Liver (tissue), 9 donors: ENCODE results near the genes FAM240A and TMIE.

GRCh38 chr3:45950472-45951341 is 7.4 kb downstream of the CXCR6 start:
- PRO-cap, 5 experiments, result no peak in any of the 5 experiments
- RAMPAGE, long total RNA, 2 experiments, result no peak in any of the 2 experiments
- RRBS, result no CpG with 5 or more reads among the region's 6 CpGs

DNA sequence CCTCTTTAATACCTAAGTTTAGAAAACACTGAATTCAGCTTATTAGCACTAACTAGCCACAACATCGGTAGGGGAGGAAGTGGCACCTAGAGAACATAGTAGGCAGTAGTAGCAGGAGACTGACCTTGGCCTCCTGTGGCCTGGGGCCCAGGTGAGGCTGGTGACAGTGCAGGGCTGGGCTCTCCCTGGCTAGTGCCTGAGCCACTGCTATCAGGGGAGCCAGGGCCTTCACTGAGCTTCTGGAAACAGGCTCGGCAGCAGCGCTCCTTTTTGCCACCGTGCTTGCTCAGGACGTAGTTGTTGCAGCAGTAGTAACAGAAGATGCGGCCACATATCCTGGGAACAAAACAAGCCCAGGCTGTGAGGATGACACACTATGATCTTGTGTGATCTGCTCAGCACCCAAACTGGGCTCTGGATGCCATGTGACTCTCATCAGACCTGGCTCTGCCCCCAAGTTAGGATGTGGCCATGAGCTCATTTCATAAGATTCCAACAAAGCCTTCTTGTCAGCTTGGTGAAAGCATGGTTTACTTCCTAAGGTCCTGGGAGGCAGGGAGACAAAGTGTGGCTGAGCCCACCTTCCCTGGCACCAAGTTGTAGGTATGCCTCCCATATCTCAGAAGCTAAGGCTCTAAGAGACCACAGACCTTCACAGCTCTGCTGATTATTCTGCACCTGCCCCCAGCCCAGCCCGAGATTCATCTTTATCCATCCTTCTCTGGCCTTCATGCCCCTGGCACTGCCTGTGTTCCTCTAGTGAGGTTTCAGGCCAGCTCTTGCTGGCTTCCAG is 15.2 kb downstream of the CXCR6 start:
- PRO-cap, 5 experiments, result no peak in any of the 5 experiments
- RAMPAGE, long total RNA, 2 experiments, result no peak in any of the 2 experiments
- RRBS, result no CpG with 5 or more reads among the region's 7 CpGs

DNA sequence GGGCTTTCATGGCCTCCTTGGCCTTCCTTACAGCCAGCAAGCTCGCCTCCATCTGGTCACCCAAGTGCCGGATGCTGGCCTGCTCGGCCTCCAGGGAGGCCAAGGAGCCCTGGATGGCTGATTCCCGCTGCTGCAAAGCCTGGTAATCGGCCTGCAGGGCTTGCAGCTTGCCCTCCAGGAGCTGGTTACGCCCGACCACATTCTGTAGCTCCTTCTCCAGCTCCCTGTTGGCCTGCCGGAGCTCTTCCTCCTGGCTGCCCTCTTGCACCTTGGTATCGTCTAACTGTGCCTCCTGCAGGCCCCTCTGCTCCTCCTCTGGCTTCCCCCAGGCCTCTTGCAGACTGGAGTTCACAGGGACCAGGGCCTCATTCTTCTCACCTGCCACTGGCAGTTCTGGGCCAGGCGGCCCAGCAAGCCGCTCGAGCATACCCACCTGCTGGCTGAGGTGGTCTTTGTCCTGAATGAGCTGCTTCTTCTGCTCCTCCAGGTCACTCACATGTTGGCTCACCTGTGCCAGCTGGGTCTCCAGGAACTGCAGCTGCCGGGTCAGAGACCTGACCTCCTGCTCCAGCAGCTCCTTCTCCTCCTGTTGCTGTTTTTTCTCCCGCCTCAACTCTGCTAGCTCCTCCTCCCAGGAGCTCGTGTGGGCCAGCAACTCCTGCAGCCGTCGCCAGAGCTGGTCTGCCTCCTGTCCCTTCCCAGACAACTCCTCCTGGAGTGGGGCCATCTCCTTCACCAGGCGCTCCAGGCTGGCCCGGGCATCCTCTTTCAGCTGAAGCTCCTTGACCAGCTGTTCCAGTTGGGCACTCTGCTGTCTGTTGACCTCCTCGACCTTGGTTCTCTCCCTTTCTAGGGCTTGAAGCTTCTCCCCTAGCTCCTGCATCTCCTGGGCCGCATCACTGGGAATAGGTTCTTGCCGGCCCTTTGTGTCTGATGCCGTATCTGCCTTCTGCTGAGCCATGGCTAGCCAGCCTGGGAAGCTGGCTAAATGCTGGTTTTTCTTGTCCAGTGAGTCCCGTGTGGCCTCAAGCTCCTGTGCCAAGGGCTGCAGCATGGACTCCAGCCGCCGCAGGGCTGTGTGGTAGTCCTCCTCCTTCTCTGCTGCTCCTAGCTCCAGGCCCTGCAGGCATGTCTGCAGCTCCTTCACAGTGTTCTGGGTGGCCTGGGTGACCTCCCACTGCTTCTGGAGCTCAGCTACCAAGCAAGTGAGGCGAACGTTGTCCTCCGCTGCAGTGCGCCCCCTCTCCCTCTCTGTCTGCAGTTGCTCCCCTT is 24.4 kb downstream of the CXCR6 start:
- PRO-cap, 5 experiments, result no peak in any of the 5 experiments
- RAMPAGE, long total RNA, 2 experiments, result no peak in any of the 2 experiments
- RRBS, result no CpG with 5 or more reads among the region's 30 CpGs

GRCh38 chr3:46095067-46096276 is 68.2 kb upstream of the XCR1 start:
- PRO-cap, 5 experiments, result no peak in any of the 5 experiments
- RAMPAGE, long total RNA, 2 experiments, result no peak in any of the 2 experiments
- RRBS, result no CpG with 5 or more reads among the region's 14 CpGs

GRCh38 chr3:46162852-46163630 is 45.1 kb downstream of the CCR1 start:
- PRO-cap, 5 experiments, result no peak in any of the 5 experiments
- RAMPAGE, long total RNA, 2 experiments, result no peak in any of the 2 experiments
- RRBS, result no CpG with 5 or more reads among the region's 5 CpGs

- PRO-cap, 5 experiments, result no peak in any of the 5 experiments
- RAMPAGE, long total RNA, 2 experiments, result no peak in any of the 2 experiments
- RRBS, result no CpG with 5 or more reads among the region's 4 CpGs
These were observed 1.5 kb downstream of the CCR1 start for GRCh38 chr3:46206638-46207083.

DNA sequence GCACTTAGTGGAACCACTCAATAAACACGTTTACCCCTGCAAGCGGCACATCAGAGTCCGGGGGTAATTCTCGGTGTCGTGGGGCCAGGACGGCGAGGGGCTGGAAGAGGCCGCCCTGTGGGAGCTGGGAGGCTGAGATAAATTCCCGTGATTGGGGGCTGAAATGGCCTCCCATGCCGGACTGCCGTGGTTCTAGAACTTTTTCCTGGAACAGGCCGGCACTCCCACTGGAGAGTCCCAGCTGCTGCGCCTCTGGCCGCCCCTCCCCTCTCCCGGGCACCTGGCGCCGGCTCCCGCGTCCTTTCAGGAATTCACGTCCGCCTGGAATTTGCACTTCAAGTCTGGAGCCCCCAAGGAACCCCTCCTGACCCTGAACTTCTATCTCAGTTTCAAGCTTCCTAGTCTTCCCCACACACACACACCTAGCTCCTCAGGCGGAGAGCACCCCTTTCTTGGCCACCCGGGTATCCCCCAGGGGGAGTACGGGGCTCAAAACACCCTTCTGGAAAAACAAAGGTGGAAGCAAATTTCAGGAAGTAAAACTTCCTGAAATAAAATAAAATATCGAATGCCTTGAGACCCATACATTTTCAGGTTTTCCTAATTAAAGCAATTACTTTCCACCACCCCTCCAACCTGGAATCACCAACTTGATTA is 600 bp upstream of the TDGF1 start:
- PRO-cap, 5 experiments, result no peak in any of the 5 experiments
- RAMPAGE, long total RNA, 2 experiments, result no peak in any of the 2 experiments
- RRBS, result 75% methylated on average over 11 of the region's 25 CpGs

DNA sequence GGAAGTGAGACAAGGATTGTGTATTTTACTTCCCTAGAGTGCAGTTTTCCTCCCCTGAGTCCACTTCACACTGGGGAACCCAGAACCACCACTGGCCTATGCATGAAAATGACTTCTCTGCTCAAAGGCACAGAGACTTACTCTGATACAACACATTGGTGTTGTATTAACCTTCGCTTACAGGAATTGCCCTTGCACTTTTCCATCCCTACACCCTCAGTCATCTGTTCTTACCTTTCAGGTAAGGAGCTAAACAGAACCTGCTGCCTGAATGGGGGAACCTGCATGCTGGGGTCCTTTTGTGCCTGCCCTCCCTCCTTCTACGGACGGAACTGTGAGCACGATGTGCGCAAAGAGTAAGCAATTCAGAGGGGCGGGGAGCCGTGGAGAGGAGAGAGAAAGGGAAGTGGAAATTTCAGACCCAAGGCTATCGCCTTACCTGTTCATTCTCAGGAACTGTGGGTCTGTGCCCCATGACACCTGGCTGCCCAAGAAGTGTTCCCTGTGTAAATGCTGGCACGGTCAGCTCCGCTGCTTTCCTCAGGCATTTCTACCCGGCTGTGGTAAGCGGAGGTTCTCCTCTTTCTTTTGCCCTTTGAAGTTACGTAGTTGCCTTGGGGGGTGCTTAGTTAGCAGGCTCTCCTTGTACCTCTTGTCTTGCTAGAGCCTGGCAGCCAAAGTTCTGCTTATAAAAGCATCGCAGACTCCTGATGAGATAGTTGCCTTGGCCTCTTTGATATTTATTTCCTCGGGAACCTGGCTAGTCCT is 2.1 kb downstream of the TDGF1 start:
- PRO-cap, 5 experiments, result no peak in any of the 5 experiments
- RAMPAGE, long total RNA, 2 experiments, result no peak in any of the 2 experiments
- RRBS, result no CpG with 5 or more reads among the region's 15 CpGs

DNA sequence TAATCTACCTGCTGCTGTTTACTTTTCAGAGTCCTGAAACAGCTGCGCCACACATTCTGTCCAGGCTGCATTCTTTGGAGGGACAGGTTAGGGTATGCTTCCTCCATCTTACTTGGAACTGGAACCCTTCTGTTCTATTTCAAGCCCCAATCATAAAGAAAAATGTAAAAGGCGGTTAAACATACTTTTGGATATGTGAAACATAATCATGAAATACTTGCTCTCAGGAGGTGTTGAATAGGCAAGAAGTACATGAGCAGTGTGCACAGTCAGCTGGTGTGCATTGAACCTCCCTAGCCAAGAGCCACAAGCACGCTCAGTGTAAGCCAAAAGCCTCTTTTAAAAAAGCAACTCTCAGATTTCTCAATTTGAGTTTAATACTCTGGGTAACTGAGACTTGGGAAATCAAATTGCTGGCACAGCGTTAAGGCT is at the start of gene FAM240A:
FAM240A (plus strand) TSS at position 408 of the 432 bp plus-strand sequence.
- PRO-cap, 5 experiments, result no peak in any of the 5 experiments
- RAMPAGE, long total RNA, 2 experiments, result no peak in any of the 2 experiments
- RRBS, result no CpG with 5 or more reads among the region's 4 CpGs

- PRO-cap, 5 experiments, result no peak in any of the 5 experiments
- RAMPAGE, long total RNA, 2 experiments, result no peak in any of the 2 experiments
- RRBS, result no CpG with 5 or more reads among the region's 6 CpGs
These were observed 32.6 kb downstream of the ALS2CL start for GRCh38 chr3:46660766-46661470.

DNA sequence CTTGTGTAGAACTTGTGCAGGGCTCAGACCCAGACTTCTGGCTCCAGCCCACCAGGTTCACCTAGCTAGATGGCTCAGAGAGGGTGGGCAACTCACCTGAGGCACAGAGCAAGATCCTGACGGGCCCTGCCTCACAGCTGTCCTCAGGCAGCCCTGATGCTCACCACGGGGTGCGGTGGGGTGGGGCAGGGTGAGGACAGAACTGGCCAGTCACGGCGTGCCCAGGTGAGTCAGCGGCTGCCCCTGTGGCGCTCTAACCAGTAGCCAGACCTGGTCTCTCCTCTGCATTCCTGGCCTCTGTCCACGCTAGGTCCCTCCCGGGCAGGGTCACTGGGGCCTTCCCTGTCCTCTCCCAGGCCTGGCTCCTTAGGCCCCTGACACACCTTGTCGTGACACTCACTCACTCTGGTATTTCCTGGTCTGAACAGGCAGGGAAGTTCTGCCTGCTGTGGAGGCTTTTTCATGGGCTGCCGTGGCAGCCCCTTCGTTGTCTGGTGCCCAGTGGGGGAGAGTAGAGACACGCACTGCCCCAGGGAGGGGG is 894 bp downstream of the ALS2CL start:
- PRO-cap, 5 experiments, result peak in 1 of 5 experiments; most common plus-strand start position 209 of the sequence (in 1)
- RAMPAGE, long total RNA, 2 experiments, result no peak in any of the 2 experiments
- RRBS, result no CpG with 5 or more reads among the region's 13 CpGs

GRCh38 chr3:46696125-46696647 is 2.7 kb upstream of the ALS2CL start:
- PRO-cap, 5 experiments, result no peak in any of the 5 experiments
- RAMPAGE, long total RNA, 2 experiments, result no peak in any of the 2 experiments
- RRBS, result no CpG with 5 or more reads among the region's 3 CpGs

DNA sequence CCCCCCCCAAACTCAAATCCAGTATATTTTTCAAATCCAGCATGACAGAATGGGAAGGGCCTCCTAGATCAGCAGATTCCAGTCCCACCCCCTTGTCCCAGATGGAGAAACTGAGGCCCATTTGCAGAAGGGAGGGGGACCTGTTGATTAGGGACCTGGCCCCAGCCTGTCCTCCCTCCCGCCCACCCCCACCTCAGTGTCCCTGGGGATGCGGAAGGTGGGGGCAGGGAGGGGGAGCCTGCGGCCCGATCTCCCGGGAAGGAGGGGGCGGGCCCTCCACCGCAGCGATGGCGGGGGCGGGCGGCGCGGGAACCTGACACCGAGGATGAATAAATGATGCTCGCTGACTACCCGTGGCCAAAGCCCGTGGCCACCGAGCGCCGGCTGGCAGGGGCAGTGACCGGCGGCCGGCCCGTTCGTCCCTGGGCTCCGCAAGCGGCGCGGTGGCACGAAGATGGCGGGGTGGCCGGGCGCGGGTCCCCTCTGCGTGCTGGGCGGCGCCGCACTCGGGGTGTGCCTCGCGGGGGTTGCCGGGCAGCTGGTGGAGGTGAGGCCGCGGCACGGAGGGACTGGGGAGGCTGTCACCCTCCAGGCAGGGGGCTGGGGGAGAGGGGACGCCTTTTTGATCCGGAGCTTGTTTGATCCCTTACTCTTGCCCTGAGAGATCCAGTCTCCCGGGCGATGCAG is at the start of gene TMIE:
TMIE (plus strand) TSS at position 359 of the 687 bp plus-strand sequence.
- PRO-cap, 5 experiments, result no peak in any of the 5 experiments
- RAMPAGE, long total RNA, 2 experiments, result no peak in any of the 2 experiments
- RRBS, result 30% methylated on average over 26 of the region's 49 CpGs

- PRO-cap, 5 experiments, result no peak in any of the 5 experiments
- RAMPAGE, long total RNA, 2 experiments, result no peak in any of the 2 experiments
- RRBS, result no CpG with 5 or more reads among the region's 25 CpGs
These were observed 71.3 kb upstream of the PRSS50 start for GRCh38 chr3:46788795-46789446.

DNA sequence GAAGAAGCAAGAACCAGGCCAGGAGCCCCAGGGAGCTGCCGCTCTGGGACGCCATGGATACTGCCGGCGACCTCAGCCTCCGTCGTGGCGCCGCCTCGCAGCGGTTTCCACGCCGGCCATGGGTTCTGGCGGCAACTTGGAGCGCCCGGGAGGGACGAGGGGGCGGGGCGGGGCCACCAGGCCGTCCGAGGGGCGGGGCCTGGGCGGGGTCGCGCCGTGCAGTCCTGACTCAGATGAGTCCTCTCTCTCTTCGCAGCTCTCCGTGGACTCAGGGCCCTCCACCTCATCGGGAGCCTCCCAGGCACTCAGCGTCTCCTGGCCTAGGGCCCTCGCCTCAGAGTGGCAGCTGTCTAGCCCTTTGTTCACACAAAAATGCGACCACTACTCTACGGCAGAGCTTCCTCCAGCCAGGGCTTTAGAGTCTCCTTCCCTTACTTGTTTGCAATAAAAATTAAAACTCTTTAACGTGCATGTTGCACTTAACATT is 50.8 kb downstream of the MYL3 start:
- PRO-cap, 5 experiments, result peak in 4 of 5 experiments; most common plus-strand start position 253 of the sequence (in 1); most common minus-strand start position 127 of the sequence (in 3)
- RAMPAGE, long total RNA, 2 experiments, result no peak in any of the 2 experiments
- RRBS, result 4% methylated on average over 12 of the region's 33 CpGs

- PRO-cap, 5 experiments, result no peak in any of the 5 experiments
- RAMPAGE, long total RNA, 2 experiments, result no peak in any of the 2 experiments
- RRBS, result 18% methylated on average over 3 of the region's 22 CpGs
These were observed 3.0 kb upstream of the PTH1R start for GRCh38 chr3:46874344-46875023.

DNA sequence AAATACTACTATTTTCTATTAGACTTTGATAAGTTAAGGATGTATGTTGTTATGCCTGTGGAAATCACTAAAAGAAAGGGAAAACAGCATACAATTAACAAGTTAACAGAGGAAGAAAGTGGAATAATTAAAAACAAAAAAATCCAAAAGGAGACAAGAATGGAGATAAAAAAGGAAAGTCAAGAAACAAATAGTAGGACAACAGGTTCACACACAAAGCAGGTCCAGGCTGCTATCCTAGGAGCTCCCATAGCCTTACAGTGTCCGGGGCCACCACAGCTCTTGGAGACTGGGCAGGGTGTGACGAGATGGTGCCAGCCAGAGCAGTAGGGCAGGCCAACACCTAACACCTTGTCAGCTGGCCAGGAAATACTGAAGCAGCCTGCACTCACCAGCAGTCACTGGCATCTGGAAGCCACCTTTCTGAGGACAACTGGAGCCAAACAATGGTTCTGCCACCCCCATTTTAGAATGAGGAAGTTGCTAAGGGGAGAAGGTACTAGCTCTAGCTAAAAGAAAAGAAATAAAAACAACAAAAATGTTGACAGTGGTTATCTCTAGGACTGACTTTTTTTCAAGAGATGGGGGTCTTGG is 47.3 kb downstream of the CCDC12 start:
- PRO-cap, 5 experiments, result no peak in any of the 5 experiments
- RAMPAGE, long total RNA, 2 experiments, result no peak in any of the 2 experiments
- RRBS, result no CpG with 5 or more reads among the region's 2 CpGs

- PRO-cap, 5 experiments, result no peak in any of the 5 experiments
- RAMPAGE, long total RNA, 2 experiments, result no peak in any of the 2 experiments
- RRBS, result no CpG with 5 or more reads among the region's 3 CpGs
These were observed 44.9 kb downstream of the CCDC12 start for GRCh38 chr3:46931553-46932099.

DNA sequence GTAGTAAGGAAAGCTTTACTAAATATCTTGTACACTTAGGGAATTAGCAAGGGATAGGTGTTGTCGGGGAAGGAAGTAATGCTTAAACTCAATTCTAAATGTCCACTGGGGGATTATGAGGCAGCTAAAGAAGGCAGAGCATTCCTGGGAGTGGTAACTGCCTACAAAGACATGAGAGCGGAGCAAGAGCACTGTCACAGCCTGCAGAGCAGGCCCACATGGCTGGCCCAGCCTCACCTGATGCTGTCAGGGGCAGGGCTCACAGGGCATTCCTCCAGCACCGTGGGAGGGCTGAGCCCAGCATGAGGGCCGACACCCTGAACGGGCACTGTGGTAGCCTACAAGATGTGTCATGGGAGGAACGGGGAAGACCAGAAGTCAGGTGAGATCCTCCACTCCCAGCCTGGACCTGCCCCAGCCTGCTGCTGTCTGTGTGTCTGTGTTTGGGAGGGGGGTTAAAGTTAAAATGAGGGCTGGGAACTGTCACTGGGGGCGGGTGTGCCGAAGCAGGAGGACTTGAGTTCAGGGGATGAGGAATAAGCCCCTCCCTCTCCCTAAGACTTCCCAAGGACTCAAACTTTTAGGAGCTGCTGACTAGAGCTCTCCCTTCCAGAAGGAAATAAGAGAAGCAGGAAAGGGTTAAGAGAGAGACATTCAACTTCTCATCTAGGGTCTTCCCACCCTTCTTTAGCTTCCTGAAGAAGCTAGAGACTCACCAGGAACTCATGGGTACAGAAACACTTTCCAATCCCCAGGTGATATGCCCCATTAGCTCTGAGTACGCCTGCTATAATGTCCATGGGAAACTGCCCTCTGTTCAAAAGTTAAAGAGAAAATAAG is 30.0 kb downstream of the CCDC12 start:
- PRO-cap, 5 experiments, result no peak in any of the 5 experiments
- RAMPAGE, long total RNA, 2 experiments, result no peak in any of the 2 experiments
- RRBS, result no CpG with 5 or more reads among the region's 9 CpGs

DNA sequence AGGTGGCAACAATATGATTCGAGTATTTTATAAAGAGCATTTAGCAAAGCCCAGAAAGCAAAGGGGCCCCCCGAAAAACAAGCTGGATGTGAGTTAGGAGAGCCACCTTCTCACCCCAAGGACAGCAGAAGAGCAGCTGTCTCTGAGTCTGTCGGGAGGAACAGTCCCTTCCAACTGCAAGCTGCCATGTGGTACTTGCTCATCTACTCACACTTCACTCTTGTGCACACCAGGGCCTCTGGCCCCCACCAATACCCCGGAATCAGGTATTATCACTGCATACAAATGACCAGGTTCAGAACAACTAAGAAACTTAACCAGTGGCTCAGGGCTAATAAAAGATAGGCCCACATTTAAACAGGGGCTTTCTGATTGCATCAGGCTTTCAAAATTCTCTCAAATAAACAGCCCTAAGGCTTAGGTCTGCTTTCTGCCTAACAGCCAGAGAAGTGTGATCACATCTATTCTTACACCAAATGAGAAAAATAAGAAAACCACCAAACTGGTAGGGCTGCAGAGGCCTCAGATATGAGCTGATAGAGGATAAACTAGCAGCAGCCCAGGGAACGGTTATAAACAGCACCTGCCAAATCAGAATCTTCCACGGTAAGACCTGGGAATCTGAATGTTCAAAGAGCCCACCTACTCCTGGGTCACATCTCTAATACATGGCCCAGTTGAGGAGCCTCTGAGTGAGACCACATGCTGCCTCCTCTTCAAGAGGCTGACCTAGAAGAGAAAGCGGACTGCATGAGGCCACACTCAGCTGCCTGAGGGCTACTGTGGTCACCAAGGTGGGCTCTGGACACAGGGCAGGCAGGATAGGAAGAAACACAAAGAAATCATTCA is 20.6 kb downstream of the CCDC12 start:
- PRO-cap, 5 experiments, result no peak in any of the 5 experiments
- RAMPAGE, long total RNA, 2 experiments, result no peak in any of the 2 experiments
- RRBS, result no CpG with 5 or more reads among the region's 7 CpGs